Bronchus fibroblast of lung (primary cell): ENCODE measurements around a stretch of chr5.

DNA sequence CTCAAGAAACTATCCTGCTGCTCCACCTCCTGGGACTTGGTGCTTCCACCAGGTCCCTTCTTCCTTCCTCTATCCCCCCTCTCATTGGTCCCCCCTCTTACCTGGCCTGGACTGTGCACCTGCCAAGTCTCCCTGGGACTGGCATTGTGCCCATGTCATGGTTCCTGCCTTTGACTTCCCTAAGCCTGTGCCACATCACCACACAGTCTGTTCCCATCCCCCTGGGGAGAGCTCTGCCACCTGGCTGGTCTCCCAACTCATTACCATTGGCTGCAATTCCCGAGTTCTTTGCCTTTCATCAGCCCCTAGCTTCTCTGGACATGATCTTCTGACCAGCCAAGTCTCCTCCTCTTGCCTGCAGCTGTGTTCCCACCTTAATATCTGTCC lies 180.2 kb downstream of the SREK1 start:
- RAMPAGE, long total RNA: no peak

GRCh38 chr5:66440036-66440970 lies 155.9 kb upstream of the MAST4 start:
- RAMPAGE, long total RNA: no peak

- RAMPAGE, long total RNA: no peak
These were observed 13.7 kb upstream of the MAST4 start for GRCh38 chr5:66582441-66582948.

- RAMPAGE, long total RNA: no peak
These were observed 21.7 kb downstream of the MAST4 start for GRCh38 chr5:66617848-66618400.

- RAMPAGE, long total RNA: no peak
These were observed 93.5 kb downstream of the MAST4 start for GRCh38 chr5:66689479-66690407.

DNA sequence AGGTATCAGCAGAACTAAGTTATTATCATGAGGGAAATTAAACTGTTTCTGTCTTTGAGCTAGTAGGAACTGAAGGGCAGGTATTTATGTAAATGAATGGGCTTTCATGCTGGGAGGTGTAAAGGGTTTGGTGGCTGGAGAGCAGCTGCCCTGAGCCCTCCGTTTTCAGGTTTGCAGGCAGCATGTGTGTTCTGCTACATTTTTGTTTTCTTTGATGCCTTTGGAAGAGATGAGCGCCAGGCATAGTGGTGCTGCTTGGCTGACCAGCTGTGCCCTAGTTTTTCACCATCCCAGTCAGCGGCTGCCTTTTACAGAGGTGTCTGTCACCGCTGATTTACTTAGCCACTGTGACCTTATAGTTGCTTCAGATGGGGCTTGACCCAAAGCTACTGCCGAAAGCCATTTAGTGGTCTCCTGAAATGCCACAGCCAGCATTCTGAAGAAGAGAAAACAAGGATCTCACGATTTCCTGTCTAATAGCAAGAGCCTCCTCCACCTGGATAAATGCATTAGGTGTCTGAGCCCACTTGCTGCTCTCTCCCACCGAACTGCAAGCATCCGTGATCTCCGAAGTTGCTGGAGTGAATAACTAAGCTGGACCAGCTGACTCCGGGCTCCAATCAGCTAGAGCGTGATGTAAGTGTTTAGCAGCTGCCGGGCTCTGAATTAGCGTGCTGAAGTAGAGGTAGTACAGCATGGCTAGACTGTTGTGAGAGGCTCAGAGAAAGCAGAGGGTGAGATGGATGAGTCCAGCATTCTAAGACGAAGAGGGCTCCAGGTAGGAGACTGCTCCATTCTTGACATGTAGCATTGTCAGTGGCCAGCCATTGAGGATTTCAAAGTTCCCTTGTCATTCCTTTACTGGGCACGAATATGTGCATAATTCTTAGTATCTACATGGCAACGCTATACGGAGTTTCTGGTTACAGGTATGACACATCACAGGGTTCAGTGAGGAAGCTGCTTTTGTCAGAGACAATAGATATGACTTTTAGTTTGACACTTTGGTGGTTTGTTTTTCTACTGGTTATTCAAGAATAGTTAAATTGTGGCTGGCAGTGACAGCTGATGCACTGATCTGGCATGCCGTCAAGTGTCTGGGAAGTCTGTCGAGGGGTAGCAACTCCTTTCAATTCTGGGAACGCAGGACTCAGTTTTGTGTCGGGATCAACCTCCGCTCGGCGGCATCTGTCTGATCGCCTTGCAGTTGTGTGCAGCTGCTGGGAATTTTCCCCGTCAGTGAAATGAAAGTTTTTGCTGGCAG lies 232.3 kb downstream of the MAST4 start:
- RAMPAGE, long total RNA: no peak

GRCh38 chr5:66978469-66979204 lies 218.0 kb downstream of the CD180 start:
- RAMPAGE, long total RNA: no peak

GRCh38 chr5:67008775-67009482 lies 187.7 kb downstream of the CD180 start:
- RAMPAGE, long total RNA: no peak

DNA sequence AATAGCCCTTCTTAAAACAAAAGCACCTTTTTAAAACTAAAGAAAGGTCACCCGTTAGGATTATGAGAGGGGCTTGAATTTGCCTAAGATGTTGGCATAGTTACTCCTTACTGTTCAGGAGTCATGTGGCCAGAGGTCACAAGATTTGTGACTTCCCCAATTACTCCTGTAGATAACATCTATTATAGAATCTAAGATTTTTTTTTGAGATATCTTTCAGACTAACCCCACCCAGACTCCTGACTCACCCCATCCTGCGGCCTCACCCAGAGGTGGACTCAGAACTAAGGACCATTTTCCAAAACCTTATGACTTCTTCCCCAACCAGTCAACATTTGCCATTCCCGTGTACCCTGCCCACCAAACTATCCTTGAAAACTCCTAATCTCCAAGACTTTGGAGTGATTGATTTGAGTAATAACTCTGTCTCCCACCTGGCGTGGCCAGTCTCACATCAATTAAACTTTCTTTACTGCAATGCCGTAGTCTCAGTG lies 2.4 kb downstream of the CD180 start:
- RAMPAGE, long total RNA: no peak

DNA sequence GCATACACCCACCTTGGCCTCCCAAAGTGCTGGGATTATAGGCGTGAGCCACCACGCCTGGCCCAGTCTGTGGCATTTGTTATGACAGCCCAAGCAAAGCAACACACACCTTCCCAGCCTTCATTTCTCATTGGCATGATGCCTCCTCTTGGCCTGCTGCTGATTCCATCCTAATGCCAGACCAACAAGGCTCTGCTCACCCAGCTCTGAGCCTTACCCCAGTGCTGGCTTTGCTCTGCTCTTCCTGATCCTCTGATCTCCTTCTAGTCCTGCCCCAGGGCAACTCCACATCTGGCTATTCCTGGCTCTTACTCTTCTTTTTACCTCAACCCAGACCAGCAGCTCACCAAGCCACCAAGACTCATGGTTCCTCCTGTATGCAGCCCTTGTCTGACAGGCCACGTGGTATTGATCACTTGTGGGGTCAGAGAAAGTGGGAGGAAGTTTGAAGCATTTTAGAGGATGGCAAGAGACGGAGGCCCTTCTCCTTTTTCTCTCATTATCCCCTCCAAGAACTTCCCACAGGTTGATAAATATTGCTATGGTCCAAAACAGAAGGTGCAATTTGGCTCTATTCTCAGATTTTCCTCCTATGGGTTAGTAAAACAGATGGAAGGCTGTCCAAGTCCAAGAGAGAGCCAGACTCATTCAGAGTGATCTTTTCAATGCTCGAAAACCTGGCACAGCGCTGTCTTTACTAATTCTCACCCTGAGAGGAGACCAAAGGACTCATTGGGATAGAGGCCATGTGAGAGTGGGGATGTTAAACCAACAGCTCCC lies 955 bp downstream of the CD180 start:
- RAMPAGE, long total RNA: no peak

DNA sequence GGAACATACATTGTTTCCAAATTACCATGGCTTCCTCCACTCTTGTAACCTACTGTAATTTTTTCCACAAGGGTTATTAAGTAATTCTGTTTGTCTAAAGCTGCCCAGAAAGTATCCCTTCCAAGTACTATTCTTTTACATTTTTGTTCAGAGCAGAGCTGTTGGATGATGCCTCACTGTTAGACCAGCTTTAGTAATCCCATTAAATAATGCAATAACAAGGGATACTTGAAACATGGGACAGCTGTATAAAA lies 483.6 kb upstream of the CD180 start:
- RAMPAGE, long total RNA: no peak

- RAMPAGE, long total RNA: no peak
These were observed 399.8 kb upstream of the PIK3R1 start for GRCh38 chr5:67815421-67816504.

DNA sequence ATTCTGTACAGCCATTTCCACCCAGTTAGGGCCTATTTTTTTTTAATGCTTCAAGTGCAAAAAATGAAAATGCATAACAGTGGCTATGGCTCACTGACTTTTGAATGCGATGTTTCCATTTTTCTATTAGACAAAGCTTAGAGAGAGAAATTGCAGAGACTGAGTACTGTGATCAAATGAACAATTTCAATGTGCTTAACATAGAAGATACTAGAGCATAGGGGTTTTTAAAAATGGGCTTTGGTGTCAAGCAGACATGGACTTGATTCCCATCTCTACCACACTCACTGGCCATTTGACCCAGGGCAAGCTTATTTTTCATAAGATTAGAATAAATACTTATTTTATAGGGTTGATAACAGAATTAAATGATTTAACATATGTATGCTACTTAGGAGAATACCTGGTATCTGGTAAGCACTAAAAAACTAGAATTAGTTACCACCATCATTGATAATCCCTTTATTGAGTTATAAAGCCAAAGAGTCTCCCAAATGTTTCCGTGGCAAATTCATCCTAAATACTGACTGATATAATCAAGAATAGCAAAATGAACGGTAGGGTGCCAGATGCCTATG lies 254.2 kb upstream of the PIK3R1 start:
- RAMPAGE, long total RNA: no peak

DNA sequence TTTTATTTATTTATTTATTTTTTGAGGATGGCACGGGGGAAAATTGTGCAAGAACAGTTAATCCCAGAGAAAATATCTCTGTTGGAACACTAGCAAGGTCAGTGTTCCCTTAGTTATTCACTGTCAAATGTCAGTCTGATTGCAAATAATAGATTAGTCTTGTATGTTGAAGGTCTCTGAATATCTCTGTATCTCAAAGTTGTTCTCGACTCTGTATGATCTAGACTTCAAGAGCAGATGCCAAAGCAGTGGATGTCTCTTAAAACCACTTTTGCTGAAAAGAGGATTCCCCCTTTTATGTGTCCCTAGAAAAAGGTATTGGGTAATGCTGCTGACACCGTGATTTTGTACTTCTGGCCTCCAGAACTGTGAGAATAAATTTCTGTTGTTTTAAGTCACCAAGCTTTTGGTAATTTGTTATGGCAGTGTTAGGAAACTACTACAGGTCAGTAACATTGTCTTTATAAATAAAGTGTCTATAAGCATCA lies 85.4 kb upstream of the PIK3R1 start:
- RAMPAGE, long total RNA: no peak

- RAMPAGE, long total RNA: no peak
These were observed 14.3 kb downstream of the PIK3R1 start for GRCh38 chr5:68229864-68230251.

DNA sequence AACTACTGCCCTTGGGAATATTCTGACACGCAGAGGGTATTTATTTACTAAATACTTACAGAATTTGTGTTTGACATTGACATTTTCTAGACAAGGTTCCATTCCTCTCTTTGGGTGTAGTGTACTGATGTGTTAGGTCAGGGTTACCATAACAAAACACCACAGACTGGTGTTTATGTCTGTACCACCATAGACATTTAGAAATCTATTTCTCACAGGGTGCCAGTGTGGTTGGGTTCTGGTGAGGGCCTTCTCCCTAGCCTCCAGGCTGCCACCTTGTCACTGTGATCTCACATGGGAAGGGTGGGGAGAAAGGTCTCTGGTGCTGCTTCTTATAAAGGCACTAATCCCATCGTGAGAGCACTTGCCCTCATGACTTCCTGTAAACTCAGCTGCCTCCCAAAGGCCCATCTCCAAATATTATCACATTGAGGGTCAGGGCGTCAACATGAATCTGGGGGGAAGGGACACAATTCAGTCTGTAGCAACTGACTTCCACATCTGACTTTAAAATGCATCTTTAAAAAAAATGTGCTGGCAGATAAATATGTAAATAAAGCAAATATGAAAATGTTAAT lies 49.8 kb downstream of the PIK3R1 start:
- RAMPAGE, long total RNA: no peak

DNA sequence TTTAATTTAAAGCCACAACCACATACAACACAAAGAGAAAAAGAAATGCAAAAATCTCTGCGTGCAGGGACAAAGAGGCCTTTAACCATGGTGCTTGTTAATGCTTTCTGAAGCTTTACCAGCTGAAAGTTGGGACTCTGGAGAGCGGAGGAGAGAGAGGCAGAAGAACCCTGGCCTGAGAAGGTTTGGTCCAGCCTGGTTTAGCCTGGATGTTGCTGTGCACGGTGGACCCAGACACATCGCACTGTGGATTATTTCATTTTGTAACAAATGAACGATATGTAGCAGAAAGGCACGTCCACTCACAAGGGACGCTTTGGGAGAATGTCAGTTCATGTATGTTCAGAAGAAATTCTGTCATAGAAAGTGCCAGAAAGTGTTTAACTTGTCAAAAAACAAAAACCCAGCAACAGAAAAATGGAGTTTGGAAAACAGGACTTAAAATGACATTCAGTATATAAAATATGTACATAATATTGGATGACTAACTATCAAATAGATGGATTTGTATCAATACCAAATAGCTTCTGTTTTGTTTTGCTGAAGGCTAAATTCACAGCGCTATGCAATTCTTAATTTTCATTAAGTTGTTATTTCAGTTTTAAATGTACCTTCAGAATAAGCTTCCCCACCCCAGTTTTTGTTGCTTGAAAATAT lies 82.4 kb downstream of the PIK3R1 start:
- RAMPAGE, long total RNA: no peak

DNA sequence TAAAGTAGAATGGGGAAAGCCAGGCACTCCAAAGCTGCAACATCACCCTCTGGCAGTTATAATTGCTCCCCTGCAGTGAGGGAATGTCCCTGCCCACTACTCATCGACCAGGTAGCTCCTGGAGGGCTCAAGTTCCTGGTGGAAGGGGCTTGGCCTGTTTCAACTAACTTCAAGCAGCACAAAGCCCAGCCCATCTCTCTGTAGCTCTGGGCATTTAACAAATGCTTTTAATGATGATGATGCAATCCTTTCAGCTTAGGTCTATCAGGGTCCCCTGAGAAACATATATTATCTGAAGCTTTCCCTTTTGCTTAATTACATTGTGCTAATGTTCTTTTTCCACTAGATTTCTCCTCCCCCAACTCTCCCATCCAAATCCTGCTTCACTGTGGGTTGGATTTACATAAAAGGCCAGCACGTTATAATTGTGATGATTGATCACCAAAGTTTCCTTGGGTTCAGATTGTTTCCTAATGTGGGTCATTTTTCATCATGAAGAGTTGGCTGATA lies 436.5 kb upstream of the SLC30A5 start:
- RAMPAGE, long total RNA: no peak

DNA sequence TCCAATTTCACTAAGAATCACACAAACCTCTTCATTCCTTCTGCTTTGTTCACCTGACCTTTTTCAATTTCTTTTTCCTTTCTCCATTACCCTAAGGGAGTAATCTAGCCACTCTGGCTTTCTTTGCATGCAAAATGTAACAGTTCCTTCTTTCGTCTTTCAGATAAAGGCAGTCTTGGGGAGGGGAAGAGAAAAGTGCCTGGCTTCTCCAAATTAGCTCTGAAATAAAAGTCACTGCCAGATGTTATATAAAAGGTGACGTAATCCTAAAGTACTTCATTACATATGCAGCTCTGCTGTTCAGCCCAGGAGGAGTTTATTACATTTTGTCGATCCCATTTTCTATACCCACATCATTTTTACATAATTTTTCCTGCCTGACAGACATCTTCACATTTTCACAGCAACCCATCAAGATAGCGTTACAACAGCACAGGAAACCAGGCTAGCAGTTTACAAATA lies 86.7 kb upstream of the SLC30A5 start:
- RAMPAGE, long total RNA: no peak

DNA sequence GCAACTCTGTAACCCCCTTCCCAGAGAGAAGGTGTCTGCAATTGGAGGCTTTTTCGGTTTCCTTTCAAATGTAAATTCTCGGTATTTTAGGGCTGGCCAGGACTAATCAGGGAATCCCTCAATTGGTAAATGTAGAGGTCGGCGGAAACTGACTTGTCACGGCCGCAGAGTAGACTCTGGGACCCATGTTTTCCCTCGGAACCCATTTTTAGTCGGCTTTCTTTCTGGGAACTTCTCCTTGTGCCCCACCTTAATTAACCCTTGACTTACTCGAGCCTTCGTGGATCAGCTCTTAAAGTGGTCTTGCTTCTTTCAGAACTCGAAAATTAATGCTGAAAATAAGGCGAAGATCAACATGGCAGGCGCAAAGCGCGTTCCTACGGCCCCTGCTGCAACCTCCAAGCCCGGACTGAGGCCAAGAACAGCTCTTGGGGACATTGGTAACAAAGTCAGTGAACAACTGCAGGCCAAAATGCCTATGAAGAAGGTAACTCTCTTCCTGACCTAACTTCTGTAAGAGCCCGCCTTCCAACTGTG lies 710 bp downstream of the CCNB1 start:
- RAMPAGE, long total RNA: no peak